Gallbladder (tissue), 1 donor: ENCODE data around the genes MMP2, NUDT21, MT1A, NUP93, RSPRY1, CCL22 and POLR2C.

DNA sequence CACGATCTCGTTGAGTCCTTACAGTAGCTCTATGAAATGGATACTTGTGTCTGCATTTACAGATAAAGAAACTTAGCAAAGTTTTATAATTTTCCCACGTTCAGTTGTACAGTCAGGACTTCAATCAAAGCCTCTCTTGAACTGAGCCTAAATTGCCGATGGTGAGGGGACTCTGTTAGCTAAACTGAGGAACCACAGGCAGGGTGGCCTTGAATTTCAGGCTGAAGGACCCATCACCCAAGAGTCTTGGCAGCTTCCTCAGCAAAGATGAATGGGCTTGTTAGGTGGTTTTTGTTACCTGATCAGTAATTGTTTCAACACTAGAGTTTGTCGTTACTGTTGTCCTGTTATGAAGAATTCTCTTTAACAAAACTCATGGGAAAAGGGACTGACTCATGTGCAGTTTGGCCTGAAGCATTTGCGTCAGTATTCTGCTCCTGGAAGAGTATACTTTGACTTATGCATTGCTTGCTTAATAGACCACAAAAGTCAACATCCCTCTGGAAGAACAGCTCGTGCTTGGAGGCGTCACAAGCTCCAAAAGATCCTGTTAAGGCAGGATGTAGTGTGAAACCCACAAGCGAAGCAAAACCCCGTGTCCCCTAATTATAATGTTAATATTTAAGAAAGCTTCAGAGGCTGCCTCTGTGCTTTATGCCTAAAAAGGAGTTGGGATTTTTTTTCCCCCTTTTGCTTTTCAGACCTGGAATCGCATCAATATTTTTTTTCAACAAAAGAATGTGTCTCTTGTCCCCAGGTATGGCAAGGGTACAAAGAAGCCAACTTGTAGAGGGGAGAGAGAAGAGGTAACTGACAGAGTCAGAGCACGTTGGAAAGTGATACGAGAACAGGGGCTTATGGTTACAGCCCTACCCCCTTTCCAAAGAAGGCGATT is 205.9 kb downstream of the IRX3 start:
- PRO-cap = no peak

DNA sequence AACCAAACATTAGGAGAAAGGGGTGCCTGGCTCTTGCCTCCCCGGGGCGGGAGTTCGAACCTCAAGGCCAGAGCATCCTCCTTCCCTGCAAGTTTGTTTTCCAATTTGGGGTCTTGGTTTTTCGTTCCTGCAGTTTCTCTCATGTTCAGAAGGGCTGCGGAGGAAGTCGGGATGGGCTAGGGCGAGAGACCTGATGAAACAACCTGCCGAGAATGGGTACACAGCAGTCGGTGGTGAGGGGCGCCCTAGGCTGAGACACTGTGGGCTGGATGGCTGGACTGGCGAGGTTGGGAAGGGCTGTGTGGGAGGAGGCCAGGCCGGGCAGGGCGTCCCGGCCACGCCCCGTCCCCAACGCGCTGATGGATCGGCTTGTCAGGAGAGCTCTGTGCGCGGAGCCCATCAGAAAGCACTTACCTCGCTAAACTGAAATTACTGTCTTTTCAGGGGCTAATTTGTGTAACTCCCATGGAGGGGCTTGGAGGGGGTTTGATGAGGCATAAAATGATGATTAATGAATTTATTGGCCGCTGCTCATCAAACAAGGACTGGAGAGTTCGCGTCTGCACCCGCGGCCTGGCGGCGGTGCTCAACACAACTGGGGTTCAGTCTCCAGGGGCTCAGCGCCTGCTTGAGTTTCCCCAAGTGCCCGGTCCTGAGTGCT is 8.9 kb downstream of the IRX5 start:
- PRO-cap = no peak

DNA sequence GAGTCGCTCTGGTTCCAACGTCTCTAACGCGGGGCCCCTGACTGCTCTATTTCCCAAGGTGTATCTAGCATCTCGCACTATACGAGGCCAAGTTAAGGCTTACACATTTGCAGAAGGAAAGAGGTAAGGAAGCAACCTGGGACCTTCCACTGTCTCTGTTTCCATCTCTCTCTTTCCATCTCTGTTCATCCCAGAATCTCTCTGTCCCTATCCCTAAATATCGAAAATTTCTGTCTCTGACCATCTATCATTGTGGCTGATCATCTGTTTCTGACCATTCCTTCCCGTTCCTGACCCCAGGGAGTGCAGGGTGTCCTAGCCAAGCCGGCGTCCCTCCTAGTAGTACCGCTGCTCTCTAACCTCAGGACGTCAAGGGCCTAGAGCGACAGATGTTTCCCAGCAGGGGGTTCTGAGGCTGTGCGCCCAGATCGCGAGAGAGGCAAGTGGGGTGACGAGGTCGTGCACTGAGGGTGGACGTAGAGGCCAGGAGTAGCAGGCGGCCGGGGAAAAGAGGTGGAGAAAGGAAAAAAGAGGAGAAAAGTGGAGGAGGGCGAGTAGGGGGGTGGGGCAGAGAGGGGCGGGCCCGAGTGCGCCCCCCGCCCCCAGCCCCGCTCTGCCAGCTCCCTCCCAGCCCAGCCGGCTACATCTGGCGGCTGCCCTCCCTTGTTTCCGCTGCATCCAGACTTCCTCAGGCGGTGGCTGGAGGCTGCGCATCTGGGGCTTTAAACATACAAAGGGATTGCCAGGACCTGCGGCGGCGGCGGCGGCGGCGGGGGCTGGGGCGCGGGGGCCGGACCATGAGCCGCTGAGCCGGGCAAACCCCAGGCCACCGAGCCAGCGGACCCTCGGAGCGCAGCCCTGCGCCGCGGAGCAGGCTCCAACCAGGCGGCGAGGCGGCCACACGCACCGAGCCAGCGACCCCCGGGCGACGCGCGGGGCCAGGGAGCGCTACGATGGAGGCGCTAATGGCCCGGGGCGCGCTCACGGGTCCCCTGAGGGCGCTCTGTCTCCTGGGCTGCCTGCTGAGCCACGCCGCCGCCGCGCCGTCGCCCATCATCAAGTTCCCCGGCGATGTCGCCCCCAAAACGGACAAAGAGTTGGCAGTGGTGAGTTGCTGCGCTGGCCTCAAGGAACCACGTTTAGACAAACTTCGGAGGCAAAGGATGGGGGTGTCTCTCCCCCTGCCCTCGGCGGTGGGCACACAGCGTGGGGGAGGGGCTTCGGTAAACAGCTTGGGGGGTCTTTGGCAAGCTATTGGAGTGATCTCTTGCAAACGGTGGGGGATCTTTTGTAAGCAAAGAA is at the start of gene MMP2:
MMP2 (plus strand) TSS at position 672 of the 1,302 bp plus-strand sequence.
- PRO-cap = bidirectional peak, plus-strand start at position 672 of the sequence, minus-strand start at position 642 of the sequence

DNA sequence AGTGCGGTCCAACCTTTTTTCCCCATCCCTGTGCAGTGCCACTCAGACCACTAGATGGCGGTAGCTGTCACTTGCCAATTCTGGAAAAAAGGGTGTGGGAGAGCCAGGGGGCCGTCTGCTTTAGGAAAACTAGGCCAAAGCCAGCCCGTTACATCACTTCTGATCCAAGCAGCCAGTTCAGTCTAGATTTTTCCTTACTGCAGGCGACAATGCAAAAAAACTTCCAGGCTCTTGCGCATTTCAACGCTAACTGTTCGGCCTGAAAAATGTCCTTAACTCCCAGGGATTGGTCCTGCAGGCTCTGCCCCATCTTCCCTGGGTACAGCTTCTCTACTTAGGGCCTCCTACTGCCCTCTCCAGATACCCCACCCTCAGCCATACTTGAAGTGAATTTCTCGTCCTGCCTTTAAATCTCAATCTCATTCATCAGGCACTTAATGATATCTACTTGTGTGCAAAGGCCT is 69.3 kb upstream of the CES5A start:
- PRO-cap = no peak

DNA sequence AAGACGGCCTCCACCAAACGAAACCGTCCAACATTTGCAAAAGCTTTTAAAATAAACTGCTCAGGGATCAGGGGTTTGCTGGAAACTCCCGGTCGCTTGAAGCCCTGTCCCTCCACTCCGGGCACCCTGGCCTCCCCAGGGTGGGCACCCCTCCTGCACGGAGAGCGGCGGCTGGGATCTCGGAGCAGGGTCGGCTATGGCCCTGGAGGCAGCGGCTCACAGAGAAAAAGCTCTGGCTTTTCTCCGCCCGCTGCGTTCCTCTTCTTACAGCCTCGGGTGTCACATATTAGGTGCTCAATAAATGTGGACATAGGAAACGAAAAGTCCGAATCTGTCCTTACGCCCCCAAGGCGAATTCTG is 806 bp upstream of the GNAO1 start:
- PRO-cap = no peak

- PRO-cap = no peak
Measured at GRCh38 chr16:56422836-56423290, 2.5 kb downstream of the AMFR start.

- PRO-cap = unidirectional peak, plus-strand start at chr16:56450992; bidirectional peak, plus-strand start at chr16:56451565, minus-strand start at chr16:56451351
Measured at GRCh38 chr16:56450626-56451427, at the start of gene NUDT21. TSS of gene NUDT21 (minus strand) at chr16:56451332.

- PRO-cap = bidirectional peak, plus-strand start at chr16:56638209, minus-strand start at chr16:56638208; bidirectional peak, plus-strand start at chr16:56638669, minus-strand start at chr16:56638499
Measured at GRCh38 chr16:56637888-56638881, at the start of gene MT1A. TSS of gene MT1A (plus strand) at chr16:56638666.

DNA sequence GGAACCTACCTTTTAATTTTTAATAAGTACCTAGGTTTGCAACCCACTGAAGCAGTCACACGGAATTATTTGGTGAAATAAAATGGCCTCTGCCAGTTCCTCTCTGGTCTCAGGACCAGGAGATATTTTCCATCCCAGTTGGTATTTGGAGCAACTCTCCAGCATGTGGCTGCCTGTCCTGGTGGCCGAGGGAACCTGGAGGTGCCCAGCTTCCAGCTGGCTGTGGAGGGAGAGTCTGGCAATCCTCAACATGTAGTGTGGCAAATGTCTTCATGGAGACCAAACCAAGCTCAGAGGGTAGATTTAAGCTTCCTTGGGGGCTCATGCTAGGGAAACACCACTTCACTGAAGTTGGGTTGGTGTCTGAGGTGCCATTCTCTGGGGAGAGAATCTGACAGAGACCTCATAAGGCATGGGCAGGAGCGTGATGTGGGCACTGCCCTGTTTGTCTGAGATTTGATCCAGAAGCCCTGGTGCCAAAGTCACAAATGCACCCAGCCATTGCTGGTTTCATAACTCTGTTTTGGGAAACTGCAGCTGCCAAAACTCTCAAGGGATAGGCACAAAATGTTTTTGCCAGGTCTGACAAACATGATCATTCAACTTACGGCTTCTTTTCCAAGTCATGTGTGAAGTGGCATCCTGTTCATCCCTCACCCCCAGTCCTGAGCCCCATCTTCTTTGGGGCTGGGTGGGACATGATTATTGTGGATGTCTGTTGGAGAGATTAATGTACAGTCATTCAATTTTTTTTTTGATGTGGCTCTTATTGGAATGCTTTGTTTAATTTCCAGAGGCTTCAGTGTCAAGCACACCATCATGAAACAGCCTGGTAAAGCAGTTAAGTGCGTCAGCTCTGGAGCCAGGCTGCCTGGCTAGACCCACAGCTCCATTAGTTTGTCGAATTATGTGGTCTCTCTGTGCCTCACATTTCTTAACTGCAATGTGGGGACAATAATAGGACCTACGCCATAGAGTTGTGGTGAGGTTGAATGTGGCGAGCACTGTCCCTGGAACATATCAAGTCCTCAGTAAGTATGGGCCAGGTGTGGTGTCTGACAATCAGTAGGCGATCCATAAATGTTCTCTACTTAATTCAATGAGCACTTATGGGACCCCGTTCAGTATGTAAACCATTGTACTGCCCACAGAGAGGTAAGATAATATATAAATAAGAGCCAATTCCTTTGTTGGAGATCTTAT is 3.1 kb downstream of the MT1X start:
- PRO-cap = no peak

GRCh38 chr16:56729452-56730903 is at the start of gene NUP93:
TSS of gene NUP93 (plus strand) at chr16:56730129.
- PRO-cap = bidirectional peak, plus-strand start at chr16:56730129, minus-strand start at chr16:56729951

DNA sequence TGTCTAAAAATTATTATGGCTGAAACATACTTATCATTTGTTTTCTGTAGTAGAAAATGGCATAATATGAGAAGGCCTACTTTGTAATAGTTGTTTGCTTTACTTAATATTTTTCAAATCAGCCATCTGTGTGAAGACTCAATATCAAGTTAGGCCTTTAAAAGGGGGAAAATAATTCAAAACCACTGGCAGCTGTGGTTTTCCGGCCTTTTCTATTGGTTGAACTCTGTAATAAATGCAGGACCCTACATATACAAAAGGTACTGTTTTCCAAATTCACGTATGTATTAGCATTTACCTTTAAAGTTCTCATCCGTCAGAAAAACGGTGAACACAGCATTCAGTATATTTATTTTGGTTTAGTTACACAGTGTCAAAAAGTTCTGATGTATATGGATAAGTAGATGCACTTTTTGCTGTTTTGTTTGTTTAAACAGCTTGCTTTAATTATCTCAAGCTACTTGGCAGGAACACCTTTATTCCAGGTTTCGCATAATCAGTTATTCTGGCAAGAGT is 1.8 kb downstream of the HERPUD1 start:
- PRO-cap = no peak

- PRO-cap = no peak
Measured at GRCh38 chr16:56988187-56988700, 1.1 kb upstream of the NLRC5 start.

DNA sequence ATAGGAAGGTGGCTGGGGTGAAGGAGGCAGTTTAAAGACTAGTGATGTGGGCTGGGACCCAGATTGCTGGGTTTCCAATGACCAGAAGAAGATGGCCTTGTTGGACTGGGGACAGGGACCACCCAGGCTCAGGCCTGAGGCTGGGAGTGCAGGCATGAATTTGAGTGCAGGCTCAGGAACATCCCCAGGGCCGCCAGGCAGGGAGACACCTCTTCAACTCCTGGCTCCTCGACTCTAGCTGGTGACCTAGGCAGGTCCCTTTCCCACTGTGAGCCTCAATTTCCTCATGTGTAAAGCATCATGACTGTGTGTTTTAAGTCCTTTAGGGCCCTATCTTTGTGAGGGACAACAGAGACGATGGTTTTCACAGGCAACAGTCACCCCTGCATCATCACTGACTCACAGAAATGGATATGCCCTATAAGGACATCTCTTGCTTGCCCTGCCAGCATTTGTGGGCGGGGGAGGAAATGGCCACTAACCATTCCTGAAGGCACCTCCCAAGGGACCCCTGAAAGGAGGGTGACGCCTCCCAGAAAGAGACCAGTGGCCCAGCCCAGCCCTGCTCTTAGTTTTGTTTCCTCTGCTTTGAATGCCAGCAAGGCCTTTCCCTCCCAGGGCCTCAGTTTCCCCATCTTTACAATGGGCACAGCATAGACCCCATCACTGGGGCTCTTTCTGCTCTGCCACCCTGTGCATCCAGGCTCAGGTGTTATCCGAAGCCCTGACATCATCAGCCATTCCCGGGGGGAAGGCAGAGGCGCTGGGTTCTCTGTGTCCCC is 11.2 kb downstream of the NLRC5 start:
- PRO-cap = no peak

DNA sequence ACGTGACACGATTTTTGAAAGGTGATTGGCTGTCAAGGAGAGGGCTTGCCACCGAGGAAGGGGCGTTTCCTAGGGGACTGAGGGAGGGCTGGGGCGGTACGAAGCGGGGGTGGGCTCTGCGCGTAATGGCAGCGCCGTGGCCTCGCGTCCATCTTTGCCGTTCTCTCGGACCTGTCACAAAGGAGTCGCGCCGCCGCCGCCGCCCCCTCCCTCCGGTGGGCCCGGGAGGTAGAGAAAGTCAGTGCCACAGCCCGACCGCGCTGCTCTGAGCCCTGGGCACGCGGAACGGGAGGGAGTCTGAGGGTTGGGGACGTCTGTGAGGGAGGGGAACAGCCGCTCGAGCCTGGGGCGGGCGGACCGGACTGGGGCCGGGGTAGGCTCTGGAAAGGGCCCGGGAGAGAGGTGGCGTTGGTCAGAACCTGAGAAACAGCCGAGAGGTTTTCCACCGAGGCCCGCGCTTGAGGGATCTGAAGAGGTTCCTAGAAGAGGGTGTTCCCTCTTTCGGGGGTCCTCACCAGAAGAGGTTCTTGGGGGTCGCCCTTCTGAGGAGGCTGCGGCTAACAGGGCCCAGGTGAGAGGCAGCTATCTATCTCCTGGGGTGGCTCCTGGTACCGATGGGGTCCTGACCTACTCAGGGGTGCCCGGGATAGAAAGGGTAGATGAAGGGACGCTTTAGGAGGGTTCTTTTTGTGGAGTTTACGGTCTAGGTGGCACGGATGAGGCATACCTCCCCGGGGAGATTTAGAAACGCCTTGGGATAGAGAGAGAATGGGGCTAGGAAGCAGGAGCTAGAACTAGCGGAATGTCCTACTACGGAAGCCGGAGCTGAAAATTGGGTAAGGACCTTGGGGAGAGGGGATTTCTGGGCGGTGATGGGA is at the start of gene RSPRY1:
RSPRY1 (plus strand) TSS at position 115 of the 878 bp plus-strand sequence.
- PRO-cap = bidirectional peak, plus-strand start at position 99 of the sequence, minus-strand start outside the sequence

- PRO-cap = bidirectional peak, plus-strand start at chr16:57266344, minus-strand start at chr16:57266100
Measured at GRCh38 chr16:57265951-57266481, 18.5 kb downstream of the PLLP start.

GRCh38 chr16:57300370-57300913 is 16.0 kb upstream of the PLLP start:
- PRO-cap = unidirectional peak, minus-strand start at chr16:57300567

DNA sequence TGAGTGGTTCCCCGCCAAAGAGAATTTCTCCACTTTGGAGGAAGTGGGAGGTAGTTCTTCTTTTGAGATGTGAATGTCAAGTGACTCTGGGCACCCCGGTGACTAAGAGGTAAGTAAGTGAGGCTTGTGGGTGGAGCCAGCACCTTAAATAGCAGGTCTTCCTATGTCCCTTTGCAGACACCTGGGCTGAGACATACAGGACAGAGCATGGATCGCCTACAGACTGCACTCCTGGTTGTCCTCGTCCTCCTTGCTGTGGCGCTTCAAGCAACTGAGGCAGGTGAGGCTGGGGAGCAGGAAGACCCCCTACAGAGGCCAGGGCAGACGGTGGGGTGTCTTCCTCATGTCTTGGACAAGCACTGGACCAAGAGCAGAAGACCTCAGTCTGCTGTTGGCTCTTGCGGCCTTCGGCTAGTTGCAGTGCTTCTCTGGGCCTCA is at the start of gene CCL22:
CCL22 (plus strand) TSS at position 174 of the 438 bp plus-strand sequence.
- PRO-cap = no peak

- PRO-cap = no peak
Measured at GRCh38 chr16:57373308-57374045, 1.2 kb downstream of the CX3CL1 start.

DNA sequence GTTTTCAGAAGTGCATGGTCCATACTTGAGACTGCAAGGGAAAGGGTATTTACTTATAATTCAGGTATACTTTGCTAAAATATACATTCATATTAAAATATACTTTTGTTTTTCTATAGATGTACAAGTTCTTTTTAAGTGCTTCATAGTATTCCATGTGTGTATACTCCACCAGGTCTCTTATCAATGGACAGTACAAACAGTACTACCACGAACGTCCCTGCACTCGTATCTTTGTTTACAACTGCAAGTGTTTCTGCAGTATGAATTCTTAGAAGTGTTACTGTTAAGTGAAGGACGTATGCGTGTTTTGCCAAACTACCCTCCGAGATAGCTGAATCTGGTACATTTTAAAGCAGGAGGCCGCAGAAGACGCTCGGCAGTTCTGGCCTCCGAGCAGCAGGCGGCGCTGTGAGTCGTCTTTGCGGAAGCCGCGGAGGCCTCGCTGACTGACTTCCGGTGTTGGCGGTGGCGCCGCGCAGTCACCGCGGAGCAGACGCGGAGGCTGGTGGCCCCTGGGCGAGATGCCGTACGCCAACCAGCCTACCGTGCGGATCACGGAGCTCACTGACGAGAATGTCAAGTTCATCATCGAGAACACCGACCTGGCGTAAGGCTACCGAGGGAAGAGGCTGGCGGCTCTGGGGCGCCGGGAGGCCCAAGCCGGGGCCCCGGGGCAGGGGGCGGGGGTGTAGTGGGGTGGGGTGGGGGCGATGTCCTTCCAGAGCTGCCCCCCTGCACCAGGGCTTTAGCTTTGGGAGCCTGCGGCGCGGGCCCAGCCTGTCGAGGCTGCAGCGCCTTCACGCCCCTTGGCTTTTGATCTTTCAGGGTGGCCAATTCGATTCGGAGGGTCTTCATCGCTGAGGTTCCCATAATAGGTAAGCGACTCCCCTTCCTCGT is at the start of gene POLR2C:
POLR2C (plus strand) TSS at position 479 of the 900 bp plus-strand sequence.
- PRO-cap = unidirectional peak, plus-strand start at position 479 of the sequence

DNA sequence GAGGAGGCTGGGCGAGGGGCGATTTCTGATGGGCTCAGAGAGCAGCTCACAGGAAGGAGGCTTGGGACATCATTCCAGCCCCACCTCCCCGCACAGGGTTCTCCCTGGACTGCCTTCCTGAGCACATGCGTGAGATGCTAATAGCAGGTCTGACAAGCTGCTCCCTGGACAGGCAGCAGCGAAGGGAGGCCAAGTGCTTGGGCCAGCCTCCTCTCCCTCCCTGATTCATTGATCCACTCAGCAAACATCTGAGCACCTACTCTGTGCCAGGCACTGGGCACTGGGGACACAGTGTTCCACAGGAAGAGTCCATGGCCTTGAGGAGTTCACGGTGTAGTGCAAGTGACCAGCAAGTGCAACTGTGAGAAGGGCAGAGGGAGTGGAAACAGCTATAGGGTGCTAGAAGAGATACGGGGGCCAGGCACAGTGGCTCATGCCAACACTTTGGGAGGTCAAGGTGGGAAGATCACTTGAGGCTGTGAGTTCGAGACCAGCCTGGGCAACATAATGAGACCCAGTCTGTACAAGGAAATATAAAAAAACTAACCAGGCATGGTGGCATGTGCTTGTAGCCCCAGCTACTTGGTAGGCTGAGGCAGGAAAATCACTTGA is 14.6 kb upstream of the DOK4 start:
- PRO-cap = unidirectional peak, minus-strand start at position 111 of the sequence